Mesenchymal stem cell of the bone marrow (primary cell): ENCODE results near the genes TMEM135 and FAT3.

- CAGE, long polyA plus RNA, result no peak
Measured at GRCh38 chr11:86557966-86558620, 183.4 kb downstream of the CCDC81 start.

- CAGE, long polyA plus RNA, result no peak
Measured at GRCh38 chr11:86578142-86578924, 203.6 kb downstream of the CCDC81 start.

GRCh38 chr11:86628715-86629464 lies 171.5 kb upstream of the PRSS23 start:
- CAGE, long polyA plus RNA, result no peak

DNA sequence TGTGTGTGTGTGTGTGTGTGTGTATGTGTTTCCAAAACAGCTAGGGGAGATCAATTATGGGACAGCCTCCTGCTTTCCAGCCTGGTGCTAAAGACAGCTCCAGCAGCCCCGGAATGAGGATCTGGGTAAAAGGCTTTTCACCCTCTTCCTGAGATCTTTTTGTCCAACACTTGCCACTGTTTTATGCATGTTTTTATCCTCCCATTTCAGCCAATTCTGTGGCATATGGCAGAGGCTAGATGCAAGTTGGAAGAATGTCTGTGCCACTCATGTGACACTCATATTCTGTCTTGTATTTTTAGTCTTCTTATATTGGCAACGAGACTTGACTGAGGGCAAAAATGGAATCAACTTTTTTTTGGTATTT lies 1.5 kb upstream of the FZD4 start:
- CAGE, long polyA plus RNA, result no peak

DNA sequence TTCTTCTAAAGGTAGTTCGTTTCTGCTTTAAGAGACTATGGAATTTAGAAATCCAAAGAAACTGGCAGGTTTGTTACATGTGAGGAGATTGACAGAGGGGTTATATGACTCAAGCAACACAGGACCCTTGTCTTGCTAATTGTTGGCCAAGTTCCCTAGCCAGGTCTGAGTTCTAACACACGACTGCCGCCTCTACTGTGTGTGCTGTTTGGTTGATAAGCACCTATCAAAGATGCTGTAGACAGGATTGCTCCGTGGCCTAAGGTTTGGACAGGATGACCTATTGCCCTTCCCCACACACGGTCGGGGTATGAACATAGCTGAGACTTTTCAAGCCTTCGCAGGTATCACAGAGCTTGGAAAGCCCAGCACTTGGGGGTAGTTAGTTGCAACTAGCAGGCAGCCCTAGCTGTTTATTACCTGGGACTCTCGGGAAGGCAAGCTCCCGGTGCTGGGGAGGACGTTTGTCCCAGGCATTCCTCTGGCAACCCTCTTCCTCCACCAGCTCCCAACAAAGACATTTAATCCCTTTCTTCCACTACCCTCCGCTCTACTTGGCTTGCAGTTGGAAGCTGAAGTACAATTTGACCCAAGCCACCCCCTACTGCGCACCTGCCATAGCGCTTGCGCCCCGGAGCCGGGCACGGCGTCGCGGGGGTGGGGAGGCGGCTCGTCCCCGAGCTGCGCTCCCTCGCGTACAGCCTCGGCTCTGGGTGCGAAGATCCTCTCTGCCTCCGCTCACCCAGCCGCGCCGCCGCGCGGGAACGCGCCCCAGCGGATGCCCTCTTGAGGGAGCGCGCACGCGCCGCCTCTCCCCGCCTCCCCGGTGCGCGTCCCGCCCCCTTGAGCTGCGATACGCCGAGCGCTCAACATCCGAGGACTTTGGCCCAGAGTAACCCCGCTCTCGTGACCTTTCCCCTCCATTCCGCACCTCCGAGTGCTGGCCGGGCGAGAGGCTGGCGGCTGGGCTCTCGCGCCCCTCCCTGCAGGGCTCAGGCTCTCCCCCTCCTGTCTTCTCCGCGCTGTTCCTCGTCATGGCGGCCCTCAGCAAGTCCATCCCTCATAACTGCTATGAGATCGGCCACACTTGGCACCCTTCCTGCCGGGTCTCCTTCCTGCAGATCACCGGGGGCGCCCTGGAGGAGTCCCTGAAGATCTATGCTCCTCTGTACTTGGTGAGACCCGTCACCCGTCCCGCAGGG lies at the start of gene TMEM135:
Gene TMEM135 (plus strand): TSS at position 923 of the 1,202 bp plus-strand sequence.
- CAGE, long polyA plus RNA, result no peak

DNA sequence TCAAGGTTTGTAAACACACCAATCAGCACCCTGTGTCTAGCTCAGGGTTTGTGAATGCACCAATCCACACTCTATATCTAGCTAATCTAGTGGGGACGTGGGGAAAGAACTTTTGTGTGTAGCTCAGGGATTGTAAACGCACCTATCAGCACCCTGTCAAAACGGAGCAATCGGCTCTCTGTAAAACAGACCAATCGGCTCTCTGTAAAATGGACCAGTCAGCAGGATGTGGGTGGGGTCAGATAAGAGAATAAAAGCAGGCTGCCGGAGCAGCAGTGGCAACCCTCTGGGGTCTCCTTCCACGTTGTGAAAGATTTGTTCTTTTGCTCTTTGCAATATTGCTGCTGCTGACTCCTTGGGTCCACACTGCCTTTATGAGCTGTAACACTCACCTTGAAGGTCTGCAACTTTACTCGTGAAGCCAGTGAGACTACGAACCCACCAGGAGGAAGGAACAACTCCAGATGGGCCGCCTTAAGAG lies 33.3 kb downstream of the NAALAD2 start:
- CAGE, long polyA plus RNA, result no peak

DNA sequence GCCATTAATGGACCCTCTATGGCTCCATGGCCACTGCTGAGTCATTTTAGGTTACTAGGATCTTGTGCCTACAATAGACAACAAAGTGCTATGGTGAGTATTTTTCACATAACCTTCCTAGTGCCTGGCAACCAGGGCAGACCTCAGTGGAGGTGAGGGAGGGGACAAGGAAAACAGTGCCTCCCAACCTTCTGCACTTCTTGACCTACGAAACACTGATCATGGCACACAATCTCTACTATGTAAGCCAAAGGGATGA lies 242.5 kb upstream of the FAT3 start:
- CAGE, long polyA plus RNA, result no peak

DNA sequence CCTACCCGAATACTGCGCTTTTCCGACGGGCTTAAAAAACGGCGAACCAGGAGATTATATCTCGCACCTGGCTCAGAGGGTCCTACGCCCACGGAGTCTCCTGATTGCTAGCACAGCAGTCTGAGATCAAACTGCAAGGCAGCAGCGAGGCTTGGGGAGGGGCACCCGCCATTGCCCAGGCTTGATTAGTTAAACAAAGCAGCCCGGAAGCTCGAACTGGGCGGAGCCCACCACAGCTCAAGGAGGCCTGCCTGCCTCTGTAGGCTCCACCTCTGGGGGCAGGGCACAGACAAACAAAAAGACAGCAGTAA lies 197.5 kb upstream of the FAT3 start:
- CAGE, long polyA plus RNA, result no peak

GRCh38 chr11:92224389-92225480 lies at the start of gene FAT3:
Gene FAT3, plus strand, starts transcription at chr11:92224818.
- CAGE, long polyA plus RNA, result no peak

GRCh38 chr11:93106700-93107116 lies 91.1 kb downstream of the SLC36A4 start:
- CAGE, long polyA plus RNA, result no peak

DNA sequence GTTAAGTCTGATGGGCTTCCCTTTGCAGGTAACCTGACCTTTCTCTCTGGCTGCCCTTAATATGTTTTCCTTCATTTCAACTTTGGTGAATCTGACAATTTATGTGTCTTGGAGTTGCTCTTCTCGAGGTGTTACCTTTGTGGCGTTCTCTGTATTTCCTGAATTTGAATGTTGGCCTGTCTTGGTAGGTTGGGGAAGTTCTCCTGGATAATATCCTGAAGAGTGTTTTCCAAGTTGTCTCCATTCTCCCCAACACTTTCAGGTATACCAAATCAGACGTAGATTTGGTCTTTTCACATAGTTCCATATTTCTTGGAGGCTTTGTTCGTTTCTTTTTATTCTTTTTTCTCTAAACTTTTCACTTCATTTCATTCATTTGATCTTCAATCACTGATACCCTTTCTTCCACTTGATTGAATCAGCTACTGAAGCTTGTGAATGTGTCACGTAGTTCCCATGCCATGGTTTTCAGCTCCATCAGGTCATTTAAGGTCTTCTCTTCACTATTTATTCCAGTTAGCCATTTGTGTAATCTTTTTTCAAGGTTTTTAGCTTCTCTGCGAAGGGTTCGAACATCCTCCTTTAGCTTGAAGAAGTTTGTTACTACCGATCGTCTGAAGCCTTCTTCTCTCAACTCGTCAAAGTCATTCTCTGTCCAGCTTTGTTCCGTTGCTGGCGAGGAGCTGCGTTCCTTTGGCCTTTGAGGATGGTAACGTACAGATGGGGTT lies 20.8 kb downstream of the SLC36A4 start:
- CAGE, long polyA plus RNA, result no peak

DNA sequence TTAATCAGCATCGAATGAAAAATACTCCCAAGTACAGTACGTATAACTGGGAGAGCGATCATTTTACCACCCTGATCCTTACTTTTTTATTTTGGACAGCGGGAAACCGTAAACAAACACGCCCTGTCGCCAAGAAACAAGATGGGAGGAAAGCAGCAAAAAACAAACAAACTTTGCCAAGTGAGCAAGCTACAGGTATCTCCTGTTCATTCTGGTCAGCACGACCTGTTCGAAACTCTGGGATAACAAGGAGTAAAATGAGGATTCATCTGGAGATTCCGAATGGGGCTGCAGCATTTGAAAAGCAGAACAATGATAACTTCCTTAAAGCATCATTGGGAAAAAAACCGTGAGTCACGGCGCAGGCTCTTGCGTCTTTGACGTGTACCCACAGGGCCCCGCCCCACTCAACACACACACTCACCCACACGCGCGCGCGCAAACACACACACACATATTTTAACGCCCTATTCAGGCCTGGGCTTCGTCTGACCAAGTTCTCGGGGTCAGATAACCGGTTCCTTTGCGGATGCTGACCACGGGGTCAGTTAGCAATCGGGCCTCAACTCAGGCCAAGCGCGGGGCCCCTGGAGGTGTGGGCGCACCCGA lies 577 bp downstream of the SLC36A4 start:
- CAGE, long polyA plus RNA, result no peak

DNA sequence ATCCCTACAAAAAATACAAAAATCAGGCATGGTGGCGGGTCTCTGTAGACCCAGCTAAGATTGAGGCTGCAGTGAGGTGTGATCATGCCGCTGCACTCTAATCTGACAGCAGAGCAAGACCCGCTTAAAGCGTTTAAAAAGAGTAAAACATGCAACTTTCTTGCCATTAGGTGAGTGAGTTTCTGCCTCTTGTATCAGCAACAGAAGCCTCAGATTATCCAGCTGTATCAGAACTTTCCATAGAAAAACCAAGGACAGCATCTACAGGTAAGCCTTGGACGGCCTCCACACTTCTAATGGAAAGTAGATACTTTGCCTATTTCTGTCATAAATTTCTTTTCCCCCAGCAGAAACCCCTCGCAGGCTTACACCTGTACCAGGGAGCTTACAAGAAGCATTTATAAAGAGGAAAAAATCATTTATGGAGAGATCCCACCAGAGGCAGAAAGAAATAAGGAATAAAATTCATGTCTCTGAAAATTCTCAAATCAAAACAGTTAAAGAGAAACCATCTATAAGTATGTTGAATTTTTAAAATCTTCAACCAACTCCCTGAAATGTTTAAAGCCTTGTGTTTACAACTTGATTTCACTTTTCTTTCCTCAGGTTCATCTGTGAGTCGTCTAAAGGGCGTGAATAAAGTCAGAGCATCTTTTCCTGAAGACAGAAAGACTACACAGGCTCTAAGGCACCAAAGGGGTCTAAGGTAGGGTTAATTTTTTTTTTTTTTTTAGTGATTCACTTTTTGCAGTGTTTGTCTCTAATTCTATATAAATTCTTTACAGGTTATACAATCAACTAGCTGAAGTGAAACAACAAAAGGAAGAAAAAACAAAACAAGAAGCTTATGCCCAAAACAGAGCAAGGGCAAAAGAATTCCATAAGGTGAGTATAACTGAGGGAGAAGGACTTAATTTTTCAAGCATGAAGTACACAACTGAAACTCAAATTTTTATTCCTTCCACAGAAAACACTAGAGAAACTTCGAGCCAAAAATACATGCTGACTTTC lies 11.7 kb downstream of the TAF1D start:
- CAGE, long polyA plus RNA, result no peak

DNA sequence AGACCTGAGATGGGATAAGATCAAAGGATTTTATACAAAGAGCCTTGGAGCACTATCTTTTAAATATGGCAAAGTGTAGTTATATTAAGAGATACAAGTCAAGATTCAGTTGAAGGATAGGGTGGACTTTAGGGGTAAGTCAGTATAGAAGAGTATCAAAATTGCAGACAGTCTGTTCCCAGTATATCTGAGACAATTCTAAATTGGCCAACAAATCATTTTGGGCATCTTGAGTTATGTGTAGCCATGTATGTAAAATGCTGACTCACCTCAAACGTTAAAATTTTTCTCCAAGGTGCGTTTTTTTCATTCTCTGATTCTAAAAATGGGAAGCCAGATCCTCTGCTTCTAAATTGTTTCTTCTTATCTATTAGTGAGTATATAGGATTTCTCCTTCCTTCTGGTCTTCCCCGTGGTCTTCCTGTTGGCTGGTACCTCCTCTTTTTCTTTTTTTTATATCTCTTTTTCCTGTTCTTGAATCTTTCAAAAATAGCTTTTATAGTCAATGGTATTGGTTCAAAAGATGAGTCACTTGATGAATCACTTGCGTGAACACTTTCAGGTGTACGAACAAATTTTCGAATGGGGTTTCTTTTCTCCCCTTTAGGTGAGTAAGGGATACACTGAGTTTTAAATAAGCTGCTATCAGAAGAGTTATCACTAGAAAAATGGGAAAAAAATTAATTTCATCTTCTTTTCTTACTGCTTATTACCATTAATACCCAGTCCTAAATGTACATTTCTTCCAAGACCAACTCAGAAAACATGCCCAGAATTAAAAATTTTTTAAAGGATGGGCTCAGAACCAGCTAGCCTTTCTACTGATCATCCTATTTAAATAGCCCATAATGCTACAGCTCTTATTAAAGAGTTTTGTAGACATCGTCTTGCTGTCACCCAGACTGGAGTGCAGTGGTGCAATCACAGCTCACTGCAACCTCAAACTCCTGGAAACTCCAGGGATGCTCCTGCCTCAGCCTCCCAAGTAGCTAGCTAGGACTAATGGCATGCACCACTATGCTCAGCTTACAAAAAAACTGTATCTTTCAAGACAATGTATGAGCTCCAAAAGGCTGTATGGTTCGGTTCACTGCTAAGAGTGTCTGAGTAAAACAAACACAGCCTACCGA lies 3.1 kb downstream of the TAF1D start:
- CAGE, long polyA plus RNA, result no peak

- CAGE, long polyA plus RNA, result no peak
Measured at GRCh38 chr11:93842387-93842856, 8.0 kb downstream of the VSTM5 start.

DNA sequence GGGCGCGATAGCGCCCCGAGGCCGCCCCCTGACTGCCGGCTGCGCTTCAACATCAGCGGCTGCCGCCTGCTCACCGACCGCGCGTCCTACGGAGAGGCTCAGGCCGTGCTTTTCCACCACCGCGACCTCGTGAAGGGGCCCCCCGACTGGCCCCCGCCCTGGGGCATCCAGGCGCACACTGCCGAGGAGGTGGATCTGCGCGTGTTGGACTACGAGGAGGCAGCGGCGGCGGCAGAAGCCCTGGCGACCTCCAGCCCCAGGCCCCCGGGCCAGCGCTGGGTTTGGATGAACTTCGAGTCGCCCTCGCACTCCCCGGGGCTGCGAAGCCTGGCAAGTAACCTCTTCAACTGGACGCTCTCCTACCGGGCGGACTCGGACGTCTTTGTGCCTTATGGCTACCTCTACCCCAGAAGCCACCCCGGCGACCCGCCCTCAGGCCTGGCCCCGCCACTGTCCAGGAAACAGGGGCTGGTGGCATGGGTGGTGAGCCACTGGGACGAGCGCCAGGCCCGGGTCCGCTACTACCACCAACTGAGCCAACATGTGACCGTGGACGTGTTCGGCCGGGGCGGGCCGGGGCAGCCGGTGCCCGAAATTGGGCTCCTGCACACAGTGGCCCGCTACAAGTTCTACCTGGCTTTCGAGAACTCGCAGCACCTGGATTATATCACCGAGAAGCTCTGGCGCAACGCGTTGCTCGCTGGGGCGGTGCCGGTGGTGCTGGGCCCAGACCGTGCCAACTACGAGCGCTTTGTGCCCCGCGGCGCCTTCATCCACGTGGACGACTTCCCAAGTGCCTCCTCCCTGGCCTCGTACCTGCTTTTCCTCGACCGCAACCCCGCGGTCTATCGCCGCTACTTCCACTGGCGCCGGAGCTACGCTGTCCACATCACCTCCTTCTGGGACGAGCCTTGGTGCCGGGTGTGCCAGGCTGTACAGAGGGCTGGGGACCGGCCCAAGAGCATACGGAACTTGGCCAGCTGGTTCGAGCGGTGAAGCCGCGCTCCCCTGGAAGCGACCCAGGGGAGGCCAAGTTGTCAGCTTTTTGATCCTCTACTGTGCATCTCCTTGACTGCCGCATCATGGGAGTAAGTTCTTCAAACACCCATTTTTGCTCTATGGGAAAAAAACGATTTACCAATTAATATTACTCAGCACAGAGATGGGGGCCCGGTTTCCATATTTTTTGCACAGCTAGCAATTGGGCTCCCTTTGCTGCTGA lies 1.4 kb downstream of the FUT4 start:
- CAGE, long polyA plus RNA, result no peak

DNA sequence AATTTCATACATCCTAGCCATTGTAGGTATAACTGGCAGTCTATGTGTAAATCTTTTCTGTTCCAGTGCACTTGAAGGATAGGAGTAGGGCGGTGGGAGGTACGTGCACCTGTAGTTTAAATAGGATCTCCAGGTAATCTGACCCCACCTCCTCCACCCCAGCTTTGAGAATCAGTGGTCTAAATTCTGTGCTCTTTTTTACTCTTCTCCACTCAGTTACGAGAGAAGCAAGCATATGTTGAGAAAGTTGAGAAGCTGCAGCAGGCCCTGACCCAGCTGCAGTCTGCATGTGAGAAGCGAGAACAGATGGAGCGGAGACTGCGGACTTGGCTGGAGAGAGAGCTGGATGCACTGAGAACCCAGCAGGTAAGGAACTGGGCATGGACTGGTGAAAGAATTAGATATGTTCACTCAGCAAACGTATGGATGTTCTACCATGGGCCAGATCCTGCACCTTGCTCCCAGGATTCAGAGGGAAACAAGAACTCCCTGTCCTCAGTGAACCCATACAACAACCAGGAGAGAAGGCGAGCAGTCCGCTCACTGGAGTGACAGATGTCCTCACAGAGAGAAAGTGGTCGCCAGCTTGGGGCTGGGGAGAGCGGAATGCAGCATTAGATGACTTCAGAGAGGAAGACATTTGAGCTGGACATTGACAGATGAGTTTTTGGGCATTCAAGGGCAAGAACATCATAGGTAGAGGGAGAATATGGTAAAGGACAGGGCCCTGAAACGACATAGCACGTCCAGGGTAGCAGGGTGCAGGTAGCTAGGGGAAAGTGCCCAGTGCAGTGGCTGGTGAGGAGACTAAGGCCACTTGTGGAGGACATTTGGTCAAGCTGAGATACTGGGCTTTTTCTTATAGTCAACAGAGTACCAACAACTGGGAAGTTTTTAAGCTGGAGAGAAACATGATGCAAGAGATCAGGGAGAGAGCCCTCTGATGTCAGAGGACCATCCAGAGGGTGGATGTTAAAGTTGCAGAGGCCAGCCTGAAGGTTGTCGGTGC lies 85.9 kb downstream of the AMOTL1 start:
- CAGE, long polyA plus RNA, result no peak

DNA sequence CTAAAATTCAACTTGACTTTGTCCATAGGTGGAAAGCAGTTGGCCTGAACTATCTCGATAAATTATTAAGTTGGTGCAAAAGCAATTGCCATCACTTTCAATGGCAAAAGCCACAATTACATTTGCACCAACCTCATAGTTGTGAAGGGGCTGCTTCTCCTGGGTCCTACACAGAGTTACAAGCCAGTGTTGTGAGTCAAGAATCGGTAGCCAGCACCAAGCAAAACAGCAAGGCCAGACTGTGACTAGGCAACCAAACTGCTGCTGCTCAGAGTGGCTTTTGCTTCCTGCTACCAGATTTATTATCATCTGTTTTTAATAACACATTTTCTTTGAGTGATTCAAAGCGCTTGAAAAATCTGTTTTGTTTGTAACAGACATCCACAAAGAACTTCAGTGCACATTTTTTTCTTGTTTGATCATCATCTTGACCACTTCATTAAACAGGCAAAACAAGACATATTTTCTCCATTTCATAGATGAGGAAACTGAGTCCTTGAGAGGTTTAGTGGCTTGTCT lies 40.2 kb downstream of the CWC15 start:
- CAGE, long polyA plus RNA, result no peak

DNA sequence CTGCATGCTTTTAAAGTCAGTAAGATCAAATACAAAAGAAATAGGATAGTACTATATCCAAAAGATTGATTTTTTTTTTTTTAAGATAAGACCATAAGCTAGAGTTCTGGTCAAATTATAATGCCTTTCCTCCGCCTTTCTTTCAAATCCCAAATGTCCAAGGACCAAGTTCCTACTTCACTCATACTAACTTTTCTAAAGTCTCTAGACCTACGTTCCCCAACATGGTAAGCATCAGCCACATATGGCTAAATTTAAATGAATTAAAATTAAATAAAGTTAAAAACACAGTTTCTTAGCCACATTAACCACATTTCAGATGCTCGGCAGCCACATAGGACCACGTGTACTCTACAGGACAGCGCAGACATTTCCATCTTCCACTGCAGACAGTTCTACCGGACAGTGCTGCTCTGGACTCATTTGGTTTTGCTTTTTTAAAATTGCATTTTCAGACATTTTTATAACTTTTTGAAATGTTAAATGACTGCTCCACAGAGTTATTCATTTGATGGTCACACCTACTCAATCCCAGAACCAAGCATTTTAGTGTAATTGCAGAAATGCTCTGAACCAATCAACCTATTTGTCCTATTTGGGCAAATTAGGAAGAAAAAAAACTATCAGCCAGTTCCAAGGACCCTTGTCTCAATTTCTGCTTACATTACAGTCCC lies 34.5 kb downstream of the SESN3 start:
- CAGE, long polyA plus RNA, result no peak

DNA sequence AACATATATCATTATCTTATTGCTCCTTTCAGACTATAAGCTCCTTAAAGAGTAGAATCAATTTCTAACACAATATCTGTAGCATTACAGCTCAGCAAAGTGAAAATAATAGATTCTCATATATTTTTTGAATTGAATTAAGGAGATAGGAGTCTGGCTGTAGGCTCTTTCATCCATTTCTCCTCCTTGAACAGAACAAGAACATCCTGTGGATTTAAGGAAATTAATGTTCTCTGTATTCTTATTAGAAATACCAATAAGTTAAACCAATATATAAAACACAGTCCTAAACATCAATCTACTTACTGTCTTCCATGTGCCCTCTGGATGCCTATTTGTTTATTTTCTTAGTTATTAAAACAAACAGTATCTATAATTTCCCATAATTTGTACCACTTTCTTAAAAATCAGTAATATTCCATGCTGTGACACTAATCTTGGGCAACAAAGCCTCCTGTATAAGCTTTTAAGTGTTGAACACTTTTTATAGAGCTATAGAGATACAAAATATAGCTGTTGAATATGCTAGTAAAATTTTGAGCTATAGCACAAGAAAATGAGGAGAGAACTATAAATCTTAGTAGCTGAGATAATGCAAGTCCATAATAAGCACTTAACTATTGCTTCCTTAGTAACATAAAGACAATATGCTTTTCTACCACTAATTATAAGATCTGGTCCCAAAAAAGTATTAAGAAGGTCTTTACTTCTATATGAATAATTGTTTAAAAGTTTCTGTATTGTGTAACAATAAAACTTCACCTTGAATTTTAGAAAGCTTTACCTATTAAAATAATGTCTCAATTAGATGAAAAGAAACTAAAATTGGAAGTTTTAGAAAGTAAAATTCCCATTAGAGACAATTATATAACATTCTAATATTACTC lies 28.6 kb downstream of the SESN3 start:
- CAGE, long polyA plus RNA, result no peak